ENCODE measurements around a stretch of chr6.

- PRO-cap = no peak
Measured at GRCh38 chr6:11881415-11881891, 102.8 kb upstream of the ADTRP start.

GRCh38 chr6:12118923-12119733 is 107.0 kb downstream of the HIVEP1 start:
- PRO-cap = no peak

DNA sequence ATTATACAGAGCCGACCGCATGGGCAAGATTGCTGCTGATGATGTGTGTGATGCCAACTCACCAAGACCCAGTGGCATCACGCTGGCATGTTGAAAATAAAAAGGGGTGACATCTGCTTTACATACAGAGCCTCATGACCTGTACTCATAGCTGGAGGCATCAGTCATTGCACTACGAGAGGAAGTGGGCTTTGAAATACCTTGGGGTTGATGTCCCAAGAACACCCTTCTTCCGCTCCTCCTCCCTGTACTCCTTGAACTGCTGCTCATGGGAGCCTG is 56.6 kb upstream of the EDN1 start:
- PRO-cap = no peak

- PRO-cap = no peak
Measured at GRCh38 chr6:12383338-12383868, 93.2 kb downstream of the EDN1 start.

GRCh38 chr6:12422724-12423249 is 132.6 kb downstream of the EDN1 start:
- PRO-cap = no peak

DNA sequence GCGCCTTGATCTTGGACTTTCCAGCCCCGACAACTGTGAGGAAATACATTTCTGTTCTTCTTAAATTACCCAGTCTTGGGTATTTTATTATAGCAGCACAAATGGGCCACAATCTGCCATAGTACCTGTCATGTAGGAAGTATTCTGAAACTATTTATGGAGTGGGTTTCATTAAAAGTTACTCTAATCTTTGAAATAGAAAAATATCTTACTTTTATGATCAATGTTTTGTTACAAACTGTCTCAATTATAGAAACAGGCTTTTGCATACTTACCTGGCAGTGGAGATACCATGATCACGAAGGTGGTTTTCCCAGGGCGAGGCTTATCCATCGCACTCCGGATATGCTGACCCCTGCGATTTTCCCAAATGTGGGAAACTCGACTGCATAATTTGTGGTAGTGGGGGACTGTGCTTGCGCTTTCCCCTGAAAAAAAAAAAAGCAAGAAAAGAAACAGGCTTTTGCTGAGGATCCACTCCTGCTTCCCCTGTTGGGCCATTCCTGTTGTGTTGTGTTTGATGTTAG is 114.5 kb downstream of the TBC1D7 start:
- PRO-cap = unidirectional peak, plus-strand start at position 268 of the sequence

DNA sequence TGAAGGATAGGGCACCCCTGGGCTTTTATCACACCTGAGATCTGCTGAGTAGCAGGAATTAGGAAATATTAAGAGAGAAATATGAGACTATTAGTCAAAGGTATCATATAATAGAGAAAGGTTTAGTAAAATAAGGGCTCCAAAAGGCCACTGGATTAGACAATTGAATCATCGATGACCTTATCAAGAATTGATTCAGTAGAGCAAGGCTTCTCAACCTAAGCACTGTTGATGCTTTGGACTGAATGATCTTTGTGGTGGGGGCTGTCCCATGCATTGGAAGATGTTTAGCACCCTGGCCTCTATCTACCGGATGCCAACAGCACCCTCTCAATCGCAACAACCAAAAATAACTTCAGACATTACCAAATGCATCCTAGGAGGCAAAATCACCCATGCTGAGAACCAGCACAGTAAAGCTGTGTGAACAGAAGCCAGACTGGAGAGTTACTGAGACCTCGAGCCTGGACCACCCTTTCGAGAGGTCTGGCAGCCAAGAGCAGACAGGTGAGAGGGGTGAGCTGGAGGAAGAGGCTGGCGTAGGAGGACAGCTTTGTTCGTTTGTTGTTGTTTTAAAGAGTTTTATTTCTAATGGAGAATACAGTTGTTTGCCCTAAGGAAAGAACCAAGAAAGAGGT is 67.5 kb downstream of the TBC1D7 start:
- PRO-cap = bidirectional peak, plus-strand start at position 403 of the sequence, minus-strand start at position 247 of the sequence

DNA sequence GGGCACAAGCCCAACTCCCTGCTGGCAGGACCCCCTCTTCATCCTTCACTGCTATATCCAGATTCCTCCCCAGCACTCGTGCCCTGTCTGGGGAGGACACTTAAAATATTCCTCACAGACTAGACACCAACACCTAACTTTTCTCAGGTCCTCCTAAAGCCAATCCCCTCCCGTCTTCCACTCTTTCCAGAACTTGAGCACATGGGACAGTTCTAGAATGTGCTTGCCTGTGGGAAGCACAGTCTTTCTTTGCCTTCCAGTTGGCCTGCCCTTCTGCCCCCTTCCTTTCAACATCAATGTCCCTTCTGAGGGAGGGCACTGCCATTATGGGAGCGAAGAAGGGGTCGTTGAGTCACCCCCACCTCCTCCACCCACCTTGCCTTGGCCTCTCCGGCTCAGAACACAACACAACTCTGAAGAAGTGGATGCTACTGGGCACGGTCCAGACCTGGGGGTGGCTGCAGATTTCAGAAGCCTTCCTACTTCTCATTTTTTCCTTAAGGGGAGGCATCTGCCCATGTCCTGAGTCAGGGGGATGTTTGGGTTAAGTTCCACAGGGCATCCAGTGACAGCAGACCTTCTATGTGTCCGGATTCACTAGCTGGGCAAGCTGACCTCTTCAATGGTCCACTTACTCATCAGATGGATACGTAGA is 72.2 kb downstream of the GFOD1 start:
- PRO-cap = no peak

GRCh38 chr6:13439276-13439641 is 48.1 kb downstream of the GFOD1 start:
- PRO-cap = no peak

GRCh38 chr6:13461011-13462048 is 26.1 kb downstream of the GFOD1 start:
- PRO-cap = no peak

DNA sequence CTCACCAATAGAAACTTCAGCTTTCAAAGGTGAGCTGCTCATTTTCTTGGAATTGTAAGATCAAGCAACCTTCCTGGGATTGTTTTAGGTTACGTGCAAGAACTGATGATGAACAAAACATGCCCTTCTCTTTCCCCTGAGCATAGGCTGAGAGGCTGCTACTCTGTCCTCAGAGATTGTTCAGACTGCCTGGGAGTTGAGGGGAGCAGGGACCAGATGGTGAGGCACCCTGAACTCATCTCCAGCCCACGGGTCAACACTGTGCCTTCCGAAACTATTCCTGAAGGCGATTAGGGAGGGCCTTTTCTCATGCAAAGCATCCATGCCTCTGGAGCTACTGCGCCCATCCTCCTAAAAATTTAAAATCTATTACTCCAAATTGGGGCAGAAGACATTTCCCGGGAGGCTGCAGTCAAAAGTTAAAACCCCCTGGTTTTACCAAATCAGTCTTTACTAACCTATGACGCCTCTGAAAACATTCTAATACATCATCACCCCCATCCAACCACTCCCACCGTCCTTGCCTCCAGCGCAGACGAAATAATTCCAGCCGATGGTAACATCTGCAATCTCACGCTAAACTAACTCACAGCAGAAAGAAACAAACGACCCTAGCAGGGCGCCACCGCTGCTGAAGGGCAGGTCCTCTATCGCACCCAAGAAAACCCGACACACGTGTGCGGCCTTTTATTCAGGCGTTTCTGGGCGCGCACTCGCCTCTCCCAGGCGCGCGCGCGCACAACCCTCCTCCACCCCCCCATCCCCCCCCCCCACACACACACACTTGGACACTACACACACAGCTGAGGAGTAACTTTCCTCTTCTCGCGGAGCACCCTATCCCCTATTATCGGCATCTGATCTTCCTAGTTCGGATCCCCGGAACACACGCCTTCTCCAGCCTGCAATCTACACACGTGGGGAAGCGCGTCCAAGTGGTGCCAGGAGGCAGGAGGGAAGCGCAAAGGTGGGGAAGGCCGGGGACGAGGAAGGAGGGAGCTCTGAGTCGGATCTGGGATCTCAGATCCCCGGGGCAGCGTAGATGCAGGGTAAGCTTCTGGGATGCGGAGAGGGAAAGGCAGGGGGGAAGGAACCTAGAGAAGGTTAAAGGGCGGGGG is 1.6 kb downstream of the GFOD1 start:
- PRO-cap = bidirectional peak, plus-strand start at position 777 of the sequence, minus-strand start at position 658 of the sequence

- PRO-cap = no peak
Measured at GRCh38 chr6:13620660-13621601, 5.8 kb downstream of the NOL7 start.

- PRO-cap = no peak
Measured at GRCh38 chr6:13677876-13679194, 33.3 kb downstream of the RANBP9 start.

- PRO-cap = no peak
Measured at GRCh38 chr6:13689516-13690392, 21.9 kb downstream of the RANBP9 start.

- PRO-cap = no peak
Measured at GRCh38 chr6:13802115-13802597, 12.2 kb downstream of the MCUR1 start.

DNA sequence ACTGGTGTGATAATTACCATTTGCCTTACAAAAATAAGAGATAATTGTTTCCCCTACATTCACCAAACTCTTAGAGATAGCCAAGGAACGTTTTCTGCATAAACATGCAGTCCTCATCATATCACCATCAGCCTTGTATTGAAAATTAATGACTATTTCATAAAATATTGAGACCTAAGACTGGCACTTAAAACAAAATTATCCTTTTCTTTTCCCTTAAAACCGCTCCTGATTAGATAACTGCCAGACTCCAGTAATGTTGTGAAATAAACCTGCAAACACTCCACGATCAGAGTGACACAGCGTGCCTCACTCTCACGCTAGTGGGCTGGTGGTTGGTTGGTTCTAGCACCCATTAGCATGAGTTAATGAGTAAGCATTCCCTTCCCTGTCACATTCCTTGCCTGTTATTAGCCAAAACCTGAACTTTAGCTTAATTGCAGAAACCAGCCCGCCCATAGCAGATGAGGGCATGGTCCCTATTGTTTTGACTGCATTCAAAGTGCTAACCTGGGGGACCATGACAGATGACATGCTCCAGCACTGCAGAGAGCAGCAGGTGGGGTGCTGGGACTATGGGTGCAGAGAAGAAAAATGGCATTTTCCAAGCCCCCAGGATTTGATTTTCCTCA is 193.4 kb downstream of the CD83 start:
- PRO-cap = no peak

- PRO-cap = no peak
Measured at GRCh38 chr6:14402191-14402514, 284.6 kb downstream of the CD83 start.

- PRO-cap = no peak
Measured at GRCh38 chr6:14441395-14441968, 323.9 kb downstream of the CD83 start.

DNA sequence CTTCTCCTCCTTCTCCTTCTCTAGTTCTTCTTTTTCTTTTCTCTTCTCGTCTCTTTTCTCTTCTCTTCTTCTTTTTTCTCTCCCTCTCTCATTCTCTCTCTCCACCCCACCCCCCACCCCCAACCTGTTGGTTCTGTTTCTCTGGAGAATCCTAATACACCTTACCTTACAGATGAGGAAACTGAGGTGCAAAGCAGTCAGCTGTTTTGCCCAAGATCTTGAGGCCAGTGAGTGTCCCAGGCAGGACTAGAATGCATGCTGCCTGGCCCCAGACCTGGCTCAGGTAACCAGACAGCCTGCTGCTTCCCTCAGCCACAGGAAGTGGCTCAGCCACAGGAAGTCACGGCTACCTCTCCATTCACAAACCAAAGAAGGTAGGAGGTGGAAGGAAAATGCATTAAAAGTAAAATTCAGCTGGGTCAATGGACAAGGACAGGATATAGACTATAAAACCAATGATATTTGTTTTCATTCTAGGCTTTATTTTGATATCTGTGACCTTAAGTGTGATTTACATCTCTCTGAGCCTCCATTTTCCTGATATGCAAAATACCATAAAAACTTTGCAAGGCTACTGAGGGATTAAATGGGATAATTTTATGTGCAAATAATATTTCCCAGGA is 517.6 kb downstream of the CD83 start:
- PRO-cap = bidirectional peak, plus-strand start at position 368 of the sequence, minus-strand start at position 276 of the sequence

GRCh38 chr6:14743877-14744359 is 502.0 kb upstream of the JARID2 start:
- PRO-cap = no peak

Measured in colic lymph node (tissue), 1 donor.